ENCODE measurements around a stretch of chr9.

DNA sequence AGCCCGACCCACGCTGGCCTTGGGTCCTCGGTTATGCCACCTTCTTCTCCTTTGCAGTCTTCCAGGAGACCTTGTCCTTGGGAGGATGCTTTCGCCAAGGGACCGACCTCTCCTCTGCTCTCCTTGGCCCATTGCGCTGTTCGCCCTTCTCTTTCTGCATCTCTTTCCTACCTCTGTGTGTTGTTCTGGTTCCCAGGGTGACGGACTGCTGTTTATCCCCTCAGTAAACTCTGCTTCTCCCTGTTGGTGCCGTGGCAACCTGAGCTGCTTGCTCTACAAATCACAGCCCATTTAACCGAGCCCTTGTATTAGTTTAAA lies 97.9 kb downstream of the DAPK1 start:
- RAMPAGE, long total RNA, result no peak
- RRBS, result no CpG with 5 or more reads among the region's 10 CpGs

- RAMPAGE, long total RNA, result no peak
- RRBS, result no CpG with 5 or more reads among the region's 1 CpG
Measured at GRCh38 chr9:87644803-87645203, 81.1 kb upstream of the CTSL start.

- RAMPAGE, long total RNA, result no peak
- RRBS, result no CpG with 5 or more reads among the region's 17 CpGs
Measured at GRCh38 chr9:87909564-87910173, 27.0 kb downstream of the SPATA31E1 start.

DNA sequence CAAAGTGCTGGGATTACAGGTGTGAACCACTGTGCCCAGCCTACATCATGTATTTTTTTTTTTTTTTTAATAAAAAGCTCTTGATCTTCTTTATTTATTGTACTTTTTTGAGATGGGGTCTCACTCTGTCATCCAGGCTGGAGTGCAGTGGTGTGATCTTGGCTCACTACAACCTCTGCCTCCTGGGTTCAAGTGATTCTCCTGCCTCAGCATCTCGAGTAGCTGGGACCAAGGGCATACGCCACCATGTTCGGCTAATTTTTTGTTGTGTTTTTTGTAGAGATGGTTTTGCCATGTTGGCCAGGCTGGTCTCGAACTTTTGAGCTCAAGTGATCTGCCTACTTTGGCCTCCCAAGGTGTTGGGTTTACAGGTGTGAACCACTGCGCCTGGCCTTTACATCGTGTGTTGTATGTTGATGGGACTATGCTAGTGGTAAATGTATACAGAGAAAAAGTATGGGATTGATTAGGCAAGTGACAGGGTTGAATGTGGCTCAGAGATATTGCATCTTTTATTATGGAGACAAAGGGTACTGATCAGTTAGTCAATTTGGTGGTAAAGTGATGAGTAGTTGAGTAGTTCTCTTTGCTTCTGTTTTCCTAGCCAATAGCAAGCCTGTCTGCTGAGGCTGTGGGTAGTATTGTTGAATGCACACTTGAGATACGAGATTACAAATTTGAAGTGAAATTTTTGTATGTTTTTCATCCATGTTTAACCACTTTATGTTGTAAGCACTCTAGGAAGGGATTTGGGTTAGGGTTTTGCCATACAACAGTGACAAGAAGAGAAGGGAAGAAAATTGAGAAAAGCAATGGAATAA lies 35.6 kb downstream of the SPIN1 start:
- RAMPAGE, long total RNA, result no peak
- RRBS, result no CpG with 5 or more reads among the region's 7 CpGs

DNA sequence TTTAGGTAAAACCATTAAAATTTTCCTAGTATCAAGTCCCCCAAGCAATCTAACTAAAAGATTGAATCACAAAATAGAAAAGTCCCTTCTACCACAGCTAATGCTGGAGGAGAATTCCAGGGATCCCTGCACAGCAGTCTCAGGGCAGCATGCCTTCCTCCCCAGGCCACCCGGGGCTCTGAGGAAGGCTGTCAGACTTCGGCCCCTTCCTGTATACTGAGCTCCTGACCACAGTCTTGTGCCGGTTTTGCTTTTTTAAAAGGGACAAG lies 211.7 kb downstream of the NXNL2 start:
- RAMPAGE, long total RNA, result no peak
- RRBS, result 12% methylated on average over 3 of the region's 3 CpGs

- RAMPAGE, long total RNA, result no peak
- RRBS, result no CpG with 5 or more reads among the region's 3 CpGs
Measured at GRCh38 chr9:88803445-88803954, 187.8 kb upstream of the S1PR3 start.

DNA sequence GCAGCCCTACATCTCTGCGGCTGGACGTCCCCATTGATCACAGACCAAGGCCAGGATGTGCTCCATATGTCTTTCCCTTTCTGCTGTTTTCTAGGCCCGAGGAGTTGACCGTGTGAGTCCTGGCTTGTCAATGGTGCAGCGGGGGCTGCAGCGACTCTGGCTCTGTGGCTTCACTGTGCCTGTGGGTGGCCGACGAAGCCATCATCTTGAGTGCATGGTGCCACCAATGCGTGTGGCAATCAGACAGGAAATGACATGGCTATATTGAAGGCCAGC lies 67.8 kb upstream of the S1PR3 start:
- RAMPAGE, long total RNA, result no peak
- RRBS, result no CpG with 5 or more reads among the region's 9 CpGs

GRCh38 chr9:89178916-89179558 lies 419 bp upstream of the SHC3 start:
- RAMPAGE, long total RNA, result no peak
- RRBS, result no CpG with 5 or more reads among the region's 9 CpGs

- RAMPAGE, long total RNA, result no peak
- RRBS, result no CpG with 5 or more reads among the region's 12 CpGs
Measured at GRCh38 chr9:89308753-89309500, 2.1 kb upstream of the CKS2 start.

GRCh38 chr9:89345153-89345881 lies 27.0 kb downstream of the SECISBP2 start:
- RAMPAGE, long total RNA, result no peak
- RRBS, result no CpG with 5 or more reads among the region's 10 CpGs

DNA sequence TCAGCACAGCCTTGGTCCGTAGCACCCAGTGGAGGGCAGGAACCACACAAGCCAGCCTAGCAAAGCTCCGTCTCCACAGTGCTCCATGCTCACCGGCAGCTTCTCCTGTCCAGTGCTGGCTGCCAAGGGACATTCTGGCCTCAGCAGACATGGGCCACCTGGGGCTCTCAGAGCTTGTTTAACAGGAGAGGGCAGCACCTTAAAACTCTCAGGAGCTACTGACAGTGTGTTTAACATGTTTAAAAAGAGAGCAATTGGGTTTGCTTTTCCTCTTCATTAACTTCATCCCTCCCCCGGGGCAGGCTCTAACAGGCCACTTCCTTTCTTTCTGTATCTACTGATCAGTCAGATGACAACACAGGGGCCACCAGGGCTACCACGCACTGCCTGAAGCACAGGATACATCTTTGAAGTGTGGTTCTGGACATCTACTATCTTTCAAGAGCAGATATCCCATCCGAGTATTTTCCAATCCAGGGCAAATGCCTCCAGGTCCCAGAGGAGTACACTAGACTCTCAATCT lies 57.1 kb downstream of the SECISBP2 start:
- RAMPAGE, long total RNA, result no peak
- RRBS, result no CpG with 5 or more reads among the region's 6 CpGs

GRCh38 chr9:89417919-89418492 lies 79.9 kb downstream of the SEMA4D start:
- RAMPAGE, long total RNA, result no peak
- RRBS, result no CpG with 5 or more reads among the region's 5 CpGs

DNA sequence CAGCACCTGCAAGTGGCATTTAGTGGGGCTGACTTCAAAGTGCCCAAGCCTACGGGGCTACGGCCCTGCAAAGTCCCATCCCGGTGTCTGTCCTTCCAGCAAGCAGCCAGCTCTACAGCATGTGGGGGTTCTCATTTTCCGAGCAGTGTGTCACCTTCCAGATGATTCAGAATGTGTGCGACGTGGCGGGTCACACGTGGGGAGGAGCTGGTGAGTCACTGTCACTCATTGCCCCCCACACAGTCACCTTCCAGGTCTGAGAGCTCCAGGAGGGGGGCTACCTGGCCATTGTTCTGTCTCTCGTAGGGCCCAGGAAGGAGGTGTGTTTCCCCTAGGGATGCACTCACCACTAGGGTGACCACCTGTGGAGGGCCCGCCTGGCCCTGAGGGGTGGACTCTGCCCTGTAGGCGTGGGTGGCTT lies 70.3 kb downstream of the SEMA4D start:
- RAMPAGE, long total RNA, result no peak
- RRBS, result 84% methylated on average over 3 of the region's 11 CpGs

GRCh38 chr9:89670502-89671157 lies 65.8 kb downstream of the GADD45G start:
- RAMPAGE, long total RNA, result no peak
- RRBS, result no CpG with 5 or more reads among the region's 5 CpGs

- RAMPAGE, long total RNA, result no peak
- RRBS, result 50% methylated on average over 4 of the region's 12 CpGs
Measured at GRCh38 chr9:89675389-89675926, 70.6 kb downstream of the GADD45G start.

DNA sequence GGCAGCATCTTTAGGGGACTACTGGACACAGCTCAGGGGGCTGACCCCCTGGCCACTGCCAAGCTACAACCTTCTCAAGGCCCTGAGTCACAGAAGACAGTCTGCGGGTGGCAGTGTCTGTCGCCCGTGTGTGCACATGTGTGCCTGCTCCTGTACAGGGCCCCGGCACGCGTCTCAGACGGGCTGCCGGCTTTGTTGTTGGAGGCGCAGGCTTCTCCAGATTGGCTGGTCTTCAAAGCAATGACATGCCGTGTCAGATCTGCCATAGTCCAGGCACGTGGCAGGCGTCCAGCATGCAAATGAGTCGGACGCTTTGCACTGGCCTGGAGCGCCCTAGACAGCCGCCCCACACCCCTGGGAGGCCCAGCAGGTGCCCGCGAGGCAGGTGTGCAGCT lies 71.4 kb downstream of the GADD45G start:
- RAMPAGE, long total RNA, result no peak
- RRBS, result no CpG with 5 or more reads among the region's 18 CpGs

DNA sequence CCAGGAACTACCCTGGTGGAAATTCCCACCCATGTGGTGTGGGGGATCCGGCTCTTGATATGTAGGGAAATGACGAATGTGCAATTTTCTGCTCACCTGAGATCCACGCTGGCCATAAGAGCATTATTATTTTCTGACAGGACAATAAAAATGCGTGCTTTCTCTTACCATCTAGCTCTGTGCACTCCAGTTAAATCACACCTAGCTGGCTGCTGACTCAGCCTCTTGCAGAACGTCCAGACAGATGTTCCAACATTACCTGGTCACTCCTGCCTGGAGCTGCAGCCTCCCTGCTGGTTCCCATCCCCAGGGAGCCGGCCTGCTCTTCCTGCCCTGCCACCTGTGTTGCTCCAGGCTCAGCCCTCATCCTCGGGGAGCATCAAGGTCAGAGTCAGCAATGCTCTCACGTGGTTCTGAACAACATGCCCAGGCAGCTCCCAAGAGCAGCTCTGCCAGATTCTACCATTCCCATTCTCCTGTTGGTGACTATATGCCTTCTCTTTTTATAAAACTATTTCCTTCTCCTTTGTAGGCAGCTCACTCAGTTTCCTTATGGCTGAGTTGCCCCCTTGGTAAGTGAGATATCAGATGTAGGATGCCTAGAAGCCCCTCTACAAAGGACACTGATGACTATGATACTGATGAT lies 81.3 kb downstream of the GADD45G start:
- RAMPAGE, long total RNA, result no peak
- RRBS, result no CpG with 5 or more reads among the region's 8 CpGs

DNA sequence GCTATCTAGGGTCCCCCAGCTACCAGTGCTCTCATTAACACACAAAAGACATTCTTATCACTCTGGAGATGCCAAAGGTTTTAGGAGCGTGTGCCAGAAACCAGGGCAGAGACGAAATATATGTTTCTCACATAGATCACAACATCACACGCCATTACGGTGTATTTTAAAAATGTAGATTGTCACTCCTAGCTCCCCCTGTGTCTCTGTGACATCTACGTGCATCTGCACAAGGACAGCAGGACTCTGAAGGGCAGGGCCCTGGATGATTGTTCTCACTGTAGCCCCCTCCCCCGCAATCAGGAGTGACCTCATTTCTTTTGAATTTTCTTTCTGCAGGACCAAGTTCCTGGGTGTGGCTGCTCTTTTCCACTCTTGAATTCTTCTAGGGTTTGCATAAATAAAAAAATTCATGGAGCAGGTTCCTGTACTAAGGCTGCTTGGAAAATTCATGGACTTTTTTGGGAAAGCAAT lies 311.4 kb downstream of the GADD45G start:
- RAMPAGE, long total RNA, result no peak
- RRBS, result no CpG with 5 or more reads among the region's 6 CpGs

- RAMPAGE, long total RNA, result no peak
- RRBS, result no CpG with 5 or more reads among the region's 15 CpGs
Measured at GRCh38 chr9:89923759-89924559, 319.1 kb downstream of the GADD45G start.

GRCh38 chr9:90002375-90002647 lies 397.5 kb downstream of the GADD45G start:
- RAMPAGE, long total RNA, result no peak
- RRBS, result no CpG with 5 or more reads among the region's 1 CpG